Cardiac ventricle fibroblast (primary cell): ENCODE measurements around a stretch of chr3.

DNA sequence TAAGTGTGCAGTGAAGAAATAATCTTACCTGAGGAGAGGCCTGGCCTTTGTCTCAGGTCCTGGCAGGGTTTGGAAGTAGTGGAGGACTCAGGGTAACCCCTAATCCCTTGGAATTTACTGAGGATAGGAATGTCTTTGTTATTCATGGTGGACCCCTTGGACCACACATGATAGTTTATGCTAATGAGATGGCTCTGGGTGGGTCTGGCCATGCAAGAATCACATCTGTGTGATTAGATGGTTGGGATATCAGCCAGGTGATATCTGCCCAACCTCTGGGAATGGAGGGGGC is 65.0 kb upstream of the DAZL start:
- RAMPAGE, long total RNA = no peak

GRCh38 chr3:16884003-16884599 is 654 bp upstream of the PLCL2 start:
- RAMPAGE, long total RNA = no peak

DNA sequence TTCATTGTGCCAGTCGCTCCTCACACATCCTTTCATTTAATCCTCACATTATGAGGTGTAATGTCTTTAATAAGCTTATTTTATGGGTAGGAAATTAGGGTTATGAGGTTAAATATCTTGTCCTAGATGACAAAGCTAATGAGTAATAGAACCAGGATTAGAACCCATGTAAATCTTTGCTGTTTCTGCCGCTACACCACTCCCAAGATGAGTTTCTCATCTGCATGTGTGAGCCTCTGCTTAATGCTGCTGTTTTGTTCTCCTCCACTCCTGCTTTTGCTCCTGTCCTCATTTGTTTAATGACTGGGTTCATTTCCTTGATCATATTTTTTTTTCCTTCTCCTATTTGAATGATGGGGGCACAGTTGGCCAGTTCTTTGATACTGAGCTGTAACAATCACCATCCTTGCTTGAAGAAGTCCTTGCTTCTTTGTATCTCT is 155.9 kb downstream of the PLCL2 start:
- RAMPAGE, long total RNA = no peak

DNA sequence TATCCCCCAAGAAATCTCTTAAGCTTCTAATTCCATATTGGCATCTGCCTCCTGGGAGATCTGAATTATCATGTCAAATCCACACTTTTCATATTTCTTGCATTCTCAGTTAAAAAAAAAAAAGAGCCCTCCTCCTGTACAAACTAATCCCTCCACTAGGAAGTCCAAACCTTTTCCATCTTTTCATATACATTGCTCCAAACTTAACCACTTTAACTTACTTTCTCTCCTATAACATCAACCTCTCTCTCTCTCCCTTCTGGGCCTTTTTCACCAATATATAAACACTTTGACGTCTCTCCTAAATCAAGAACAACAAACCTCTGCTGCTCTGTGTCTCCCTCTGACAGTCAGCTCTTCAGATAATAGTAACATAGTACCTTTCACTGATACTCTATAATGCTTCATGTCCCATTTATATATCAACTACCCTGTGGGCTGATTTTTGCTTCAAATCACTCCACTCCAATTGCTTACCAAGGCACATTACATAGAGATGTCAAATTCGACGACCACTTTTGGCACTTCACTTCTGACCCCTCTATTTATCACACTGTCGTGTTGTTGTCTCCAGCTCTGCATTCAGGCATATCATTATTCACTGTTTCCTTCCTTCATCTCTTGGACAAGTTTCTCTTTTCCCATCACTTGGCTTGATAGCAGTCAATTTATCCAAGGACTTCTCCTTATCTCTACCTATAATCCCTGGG is 170.1 kb downstream of the TBC1D5 start:
- RAMPAGE, long total RNA = no peak

GRCh38 chr3:17679340-17679594 is 63.2 kb downstream of the TBC1D5 start:
- RAMPAGE, long total RNA = no peak

GRCh38 chr3:17699748-17700499 is 42.5 kb downstream of the TBC1D5 start:
- RAMPAGE, long total RNA = no peak

GRCh38 chr3:18341093-18341478 is 84.1 kb downstream of the SATB1 start:
- RAMPAGE, long total RNA = no peak

GRCh38 chr3:18420482-18421220 is 4.5 kb downstream of the SATB1 start:
- RAMPAGE, long total RNA = no peak

- RAMPAGE, long total RNA = no peak
Observed at GRCh38 chr3:18443351-18444424, 18.5 kb upstream of the SATB1 start.

- RAMPAGE, long total RNA = no peak
Observed at GRCh38 chr3:18499162-18499773, 74.1 kb upstream of the SATB1 start.

- RAMPAGE, long total RNA = no peak
Observed at GRCh38 chr3:19146449-19147849, 1.4 kb upstream of the KCNH8 start.

- RAMPAGE, long total RNA = no peak
Observed at GRCh38 chr3:19945250-19946413, 1.3 kb upstream of the RAB5A start.

- RAMPAGE, long total RNA = no peak
Observed at GRCh38 chr3:20122315-20122867, 63.6 kb downstream of the SGO1 start.

GRCh38 chr3:21042763-21043085 is 708.3 kb downstream of the ZNF385D start:
- RAMPAGE, long total RNA = no peak

- RAMPAGE, long total RNA = no peak
Observed at GRCh38 chr3:22615525-22615817, 587.7 kb upstream of the UBE2E2 start.

GRCh38 chr3:23112474-23112958 is 90.6 kb upstream of the UBE2E2 start:
- RAMPAGE, long total RNA = no peak

DNA sequence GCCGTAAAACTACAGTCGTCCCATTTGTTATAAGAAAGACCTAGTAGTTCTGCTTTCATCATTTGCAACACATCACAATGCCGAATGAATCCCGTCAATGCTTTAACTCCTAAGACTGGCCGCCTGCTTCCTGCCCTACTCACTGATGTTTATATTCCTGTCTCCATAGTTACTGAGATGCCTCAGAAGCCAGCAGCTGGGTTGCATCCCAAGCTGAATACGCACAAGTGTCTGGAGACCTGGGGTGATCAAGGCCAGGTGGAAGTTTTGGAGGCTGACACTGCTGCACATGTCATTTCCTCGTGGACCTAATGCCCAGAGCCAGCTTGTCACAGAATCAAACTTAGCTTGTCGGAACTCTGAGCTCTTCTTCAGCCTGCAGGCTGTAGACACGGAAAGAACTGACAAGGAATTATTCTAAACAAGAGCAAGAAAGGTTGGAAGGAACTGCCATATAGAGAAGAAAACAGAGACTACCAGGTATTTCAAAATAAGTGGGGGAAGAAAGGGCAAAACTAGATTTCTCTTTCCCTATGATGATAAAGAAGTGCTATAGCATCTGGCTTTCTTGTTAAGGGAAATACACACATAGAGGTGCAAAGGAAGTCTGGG is 95.1 kb upstream of the UBE2E1 start:
- RAMPAGE, long total RNA = no peak

DNA sequence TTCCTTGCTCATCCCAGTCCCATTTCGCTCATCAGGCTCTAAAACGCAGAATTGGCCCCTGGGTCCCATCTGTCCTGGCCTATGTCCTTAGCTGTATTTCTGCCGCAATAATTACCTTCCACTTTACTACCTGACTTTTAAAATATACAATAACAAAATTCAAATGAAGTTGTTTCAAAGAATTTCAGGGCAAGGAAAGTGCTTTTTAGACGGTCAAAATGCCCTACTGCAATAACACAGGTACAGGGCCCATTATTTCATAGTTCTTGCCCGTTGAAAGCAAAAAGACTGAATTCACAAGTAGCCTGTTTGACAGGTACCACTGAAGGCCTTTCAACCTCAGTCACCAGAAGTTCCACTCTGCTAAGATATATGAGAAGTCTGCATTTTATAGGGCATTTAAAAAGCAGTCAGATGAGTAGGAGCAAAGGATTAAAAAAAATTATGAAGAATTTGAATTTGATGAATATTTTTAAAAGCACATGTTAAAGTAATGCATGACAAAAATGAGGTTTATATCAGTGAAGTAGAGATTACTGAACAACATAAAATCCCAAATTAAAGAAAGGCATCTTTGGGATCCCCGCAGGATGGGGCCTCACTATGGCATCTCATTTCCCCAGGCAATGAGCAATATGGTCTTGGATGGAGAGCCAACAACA is 160.6 kb downstream of the THRB start:
- RAMPAGE, long total RNA = no peak

DNA sequence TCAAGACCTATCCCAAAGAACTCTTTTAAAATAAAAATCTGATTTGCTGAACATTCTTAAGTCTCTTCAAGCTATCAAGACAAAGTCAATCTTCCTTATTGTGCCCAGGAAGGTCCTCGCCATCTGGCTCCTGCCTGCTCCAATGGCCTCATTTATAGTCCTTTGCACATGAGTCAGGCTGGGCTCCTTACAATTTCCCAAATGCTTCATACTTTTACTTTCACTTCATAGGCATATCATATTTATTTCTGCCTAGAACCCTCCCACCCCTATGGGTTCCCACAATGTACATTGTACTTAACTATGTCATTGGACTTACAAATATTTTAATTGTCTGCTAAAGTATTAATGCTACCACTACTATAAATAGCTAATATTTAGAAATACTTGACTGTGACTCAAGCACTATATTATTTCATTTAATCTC is 9.1 kb downstream of the THRB start:
- RAMPAGE, long total RNA = no peak

- RAMPAGE, long total RNA = no peak
Observed at GRCh38 chr3:24493694-24494192, 907 bp downstream of the THRB start.